Urinary bladder (tissue), 3 donors: ENCODE measurements around a stretch of chr7.

GRCh38 chr7:5622288-5622873, 29.8 kb downstream of the FSCN1 start:
- PRO-cap, result no peak
- RAMPAGE, long total RNA, result no peak

- PRO-cap, result no peak
- RAMPAGE, long total RNA, result no peak
Measured at GRCh38 chr7:5766514-5766724, 15.0 kb downstream of the RNF216 start.

DNA sequence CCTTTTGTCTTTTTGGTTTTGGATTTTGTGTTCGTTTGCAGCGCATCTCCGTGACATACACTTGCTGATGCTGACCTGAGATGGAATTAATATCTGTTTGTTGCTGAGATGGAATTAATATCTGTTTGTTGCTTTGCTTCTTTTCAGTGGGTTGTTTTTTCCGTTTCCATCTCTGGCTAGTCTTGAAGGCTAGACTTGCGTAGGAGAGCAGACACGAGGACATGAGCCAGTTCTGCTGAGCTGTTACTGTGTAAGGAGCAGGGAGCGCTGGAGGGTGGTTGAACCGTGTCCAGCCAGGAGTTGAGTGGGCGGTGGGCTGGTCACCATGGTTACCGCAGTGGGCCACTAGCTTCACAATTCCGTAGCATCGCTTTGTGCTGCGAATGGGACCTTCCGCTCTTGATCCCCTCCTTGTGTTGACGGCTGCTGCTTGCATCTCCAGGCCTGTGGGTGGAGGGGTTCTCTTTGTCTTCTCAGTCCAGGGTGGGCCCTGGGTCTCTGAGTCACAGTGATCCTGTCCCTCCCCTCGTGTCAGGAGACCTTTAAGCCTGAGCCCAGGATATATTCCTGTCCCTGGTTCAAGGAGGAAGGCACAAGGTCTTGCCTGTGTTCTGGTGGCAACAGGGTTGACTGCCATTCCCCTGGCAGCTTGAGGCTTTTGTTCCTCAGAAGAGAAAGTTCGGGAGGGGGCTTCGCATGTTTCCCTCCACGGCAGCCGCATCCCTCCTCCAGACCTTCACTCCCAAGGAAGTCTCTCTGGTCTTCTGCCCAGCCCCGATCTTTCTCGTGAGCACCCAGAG, 49.4 kb upstream of the OCM start:
- PRO-cap, result no peak
- RAMPAGE, long total RNA, result no peak

DNA sequence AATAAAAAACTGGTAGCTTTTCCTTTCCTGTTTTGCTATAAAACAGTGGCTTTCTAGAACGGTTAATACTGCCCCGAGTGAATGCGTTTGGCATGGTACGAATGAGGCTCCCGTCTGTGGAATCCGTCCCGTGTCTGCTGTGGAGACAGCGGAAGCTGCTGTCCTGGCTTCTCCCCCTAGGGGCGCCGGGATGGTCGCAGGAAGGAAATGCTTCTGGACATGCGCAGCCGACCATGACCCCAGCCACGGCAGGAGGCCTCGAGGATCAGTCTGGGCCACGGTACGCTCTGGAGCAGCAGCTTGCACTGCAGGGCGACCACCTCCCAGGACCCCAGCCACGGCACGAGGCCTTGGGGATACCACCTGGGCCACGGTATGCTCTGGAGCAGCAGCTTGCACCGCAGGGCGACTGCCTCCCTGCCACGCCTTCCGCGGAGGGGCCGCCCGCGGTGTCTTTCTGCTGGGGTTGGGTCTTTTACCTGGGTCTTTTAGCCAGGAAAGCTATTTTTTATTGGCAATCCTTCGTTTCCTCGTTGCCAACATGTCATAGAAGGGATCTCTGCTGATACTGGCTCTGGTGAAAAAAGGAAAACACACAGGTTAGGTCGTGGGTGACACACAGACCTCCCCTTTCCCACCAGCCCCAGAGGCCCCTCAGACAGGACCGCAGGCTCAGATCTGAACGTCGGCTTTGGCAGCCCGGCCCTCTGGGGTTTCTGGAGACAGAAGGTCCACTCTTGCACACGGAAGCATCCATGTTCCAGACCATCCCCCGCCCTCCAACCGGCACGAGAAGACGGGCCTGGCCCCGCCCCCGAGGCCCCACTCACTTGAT, 59.9 kb downstream of the USP42 start:
- PRO-cap, result no peak
- RAMPAGE, long total RNA, result no peak

DNA sequence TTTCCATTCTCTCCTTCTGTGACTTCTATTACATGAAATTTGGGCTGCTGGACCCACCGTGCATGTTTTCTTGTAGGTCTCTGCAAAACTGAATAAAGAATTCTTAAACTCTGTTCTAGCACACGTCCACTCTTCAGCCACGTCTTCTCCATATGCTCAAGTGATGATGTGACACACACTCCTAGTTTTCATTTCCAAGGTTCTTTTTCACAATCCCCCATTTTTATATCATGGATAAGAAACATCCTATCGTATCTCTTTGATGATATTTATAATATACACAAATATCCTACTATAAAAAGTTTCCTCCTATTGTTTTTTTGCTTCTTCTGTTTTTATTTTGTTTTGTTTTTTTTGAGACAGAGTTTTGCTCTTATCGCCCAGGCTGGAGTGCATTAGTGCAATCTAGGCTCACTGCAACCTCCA, 77.0 kb downstream of the USP42 start:
- PRO-cap, result no peak
- RAMPAGE, long total RNA, result no peak

- PRO-cap, result no peak
- RAMPAGE, long total RNA, result no peak
Measured at GRCh38 chr7:6243051-6243770, 29.2 kb downstream of the CYTH3 start.

DNA sequence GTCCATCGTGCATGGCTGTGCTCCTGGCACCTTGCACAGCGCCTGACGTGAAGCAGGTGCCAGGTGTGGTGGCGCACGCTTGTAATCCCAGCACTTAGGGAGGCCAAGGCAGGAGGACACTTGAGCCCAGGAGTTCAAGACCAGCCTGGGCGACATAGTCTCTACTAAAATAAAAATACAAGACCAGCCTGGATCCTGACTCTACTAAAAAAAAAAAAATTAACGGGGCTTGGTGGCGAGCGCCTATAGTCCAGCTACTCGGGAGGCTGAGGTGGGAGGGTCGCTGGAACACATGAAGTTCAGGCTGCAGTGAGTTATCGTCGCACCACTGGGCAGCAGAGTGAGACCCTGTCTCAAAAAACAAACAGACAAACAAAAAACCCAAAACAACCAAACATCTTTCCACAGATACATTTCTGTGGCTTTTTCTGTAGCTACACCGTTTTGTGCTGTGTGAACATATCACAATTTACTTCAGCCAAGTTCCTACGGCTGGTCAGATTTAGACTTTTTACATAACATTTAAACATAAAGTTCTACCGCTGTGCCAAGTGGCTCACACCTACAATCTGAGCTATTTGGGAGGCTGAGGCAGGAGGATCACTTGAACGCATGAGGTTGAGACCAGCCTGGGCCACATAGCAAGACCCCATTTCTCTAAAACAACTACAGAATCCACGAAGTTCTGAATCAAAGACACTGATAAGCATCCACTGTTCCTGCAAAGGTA, 30.5 kb downstream of the DAGLB start:
- PRO-cap, result no peak
- RAMPAGE, long total RNA, result no peak

DNA sequence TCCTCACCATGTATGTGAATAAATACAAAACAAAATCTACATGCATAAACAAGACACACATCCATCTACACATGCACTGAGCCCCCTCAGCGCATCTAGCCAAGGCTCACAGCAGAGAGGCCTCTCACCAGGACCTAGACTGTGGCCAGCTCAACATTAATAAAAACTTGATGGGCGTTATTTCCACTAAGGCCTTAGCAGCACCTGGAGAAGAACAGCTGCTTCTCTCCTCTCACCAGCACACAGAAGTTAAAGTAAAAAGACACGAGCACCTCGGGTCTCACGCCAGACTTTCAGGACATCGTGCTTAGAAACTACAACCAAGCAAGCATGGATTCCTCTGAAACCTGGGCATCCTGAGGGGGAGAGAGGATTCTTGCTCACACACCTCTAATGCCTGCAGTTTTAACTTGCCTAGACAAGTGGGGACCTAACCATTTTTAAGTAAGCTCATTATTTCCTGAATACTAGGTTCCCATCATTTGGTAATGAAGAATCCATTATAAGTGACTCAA, 11.8 kb downstream of the KDELR2 start:
- PRO-cap, result no peak
- RAMPAGE, long total RNA, result no peak

DNA sequence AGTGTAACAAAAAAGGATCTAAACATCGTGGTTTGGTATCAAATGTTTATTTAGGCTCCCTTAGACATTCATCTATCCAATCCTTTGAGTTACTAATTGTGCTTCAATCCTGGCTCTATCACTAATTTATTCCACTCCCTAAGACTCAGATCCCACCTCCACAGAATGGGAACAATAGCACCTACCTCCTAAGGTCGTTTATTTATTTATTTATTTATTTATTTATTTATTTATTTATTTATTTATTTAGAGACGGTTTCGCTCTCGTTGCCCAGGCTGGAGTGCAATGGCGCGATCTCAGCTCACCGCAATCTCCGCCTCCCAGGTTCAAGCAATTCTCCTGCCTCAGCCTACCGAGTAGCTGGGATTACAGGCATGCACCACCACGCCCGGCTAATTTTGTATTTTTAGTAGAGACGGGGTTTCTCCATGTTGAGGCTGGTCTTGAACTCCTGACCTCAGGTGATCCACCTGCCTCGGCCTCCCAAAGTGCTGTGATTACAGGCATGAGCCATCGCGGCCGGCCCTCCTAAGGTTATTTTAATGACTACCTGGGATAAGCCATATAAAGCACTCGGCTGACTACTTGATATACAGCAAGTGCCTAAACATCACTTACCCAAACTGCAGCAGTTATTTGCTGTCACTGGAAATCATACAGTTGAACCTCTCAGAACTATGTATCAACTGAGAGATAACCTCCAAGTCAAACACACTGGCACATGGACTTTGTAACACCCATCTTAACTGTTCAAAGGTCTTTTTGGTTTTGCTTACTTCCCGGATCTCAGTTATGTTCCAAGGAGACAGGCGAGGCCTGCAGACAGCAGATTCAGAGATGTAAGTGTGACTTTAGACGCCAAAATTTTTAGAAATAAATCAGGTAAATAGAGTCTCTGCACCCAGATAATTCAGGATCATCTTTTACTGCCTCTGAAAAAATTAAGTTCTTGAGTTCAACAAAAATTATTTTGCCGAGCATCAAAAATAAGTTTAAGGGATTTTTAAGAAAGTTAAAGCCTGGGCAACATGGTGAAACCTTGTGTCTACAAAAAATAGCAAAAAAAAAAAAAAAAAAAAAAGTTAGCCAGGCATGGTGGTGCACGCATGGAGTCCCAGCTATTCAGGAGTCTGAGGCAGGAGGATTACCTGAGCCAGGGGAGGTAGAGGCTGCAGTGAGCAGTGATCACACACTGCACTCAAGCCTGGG, 1.8 kb downstream of the KDELR2 start:
- PRO-cap, result no peak
- RAMPAGE, long total RNA, result no peak

DNA sequence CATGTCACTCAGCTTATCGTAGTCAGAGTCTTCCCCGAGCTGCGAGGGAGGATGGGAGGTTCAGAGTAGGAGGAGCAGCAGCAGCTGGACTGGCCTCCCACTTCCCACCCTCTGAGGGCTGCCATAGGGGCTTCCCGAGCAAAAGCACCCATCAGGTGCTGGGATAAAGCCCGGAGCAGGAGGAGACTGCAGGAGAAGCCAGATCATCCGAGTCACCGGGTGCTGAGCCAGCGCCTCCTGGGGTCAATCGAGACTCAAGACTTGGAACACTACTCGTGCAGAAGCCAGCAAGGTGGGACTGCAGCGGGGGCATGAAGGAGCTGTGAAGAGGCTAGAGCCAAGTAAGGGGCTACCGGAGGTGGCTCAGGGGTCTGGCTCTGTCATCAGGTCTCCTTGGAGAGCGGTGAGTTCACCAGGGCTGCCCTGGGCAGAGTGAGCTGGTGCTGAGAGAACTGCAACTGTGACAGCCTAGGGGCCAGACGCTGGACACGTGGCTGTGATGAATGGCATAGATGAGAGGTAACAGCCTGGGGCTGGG, 22.0 kb upstream of the KDELR2 start:
- PRO-cap, result no peak
- RAMPAGE, long total RNA, result no peak

DNA sequence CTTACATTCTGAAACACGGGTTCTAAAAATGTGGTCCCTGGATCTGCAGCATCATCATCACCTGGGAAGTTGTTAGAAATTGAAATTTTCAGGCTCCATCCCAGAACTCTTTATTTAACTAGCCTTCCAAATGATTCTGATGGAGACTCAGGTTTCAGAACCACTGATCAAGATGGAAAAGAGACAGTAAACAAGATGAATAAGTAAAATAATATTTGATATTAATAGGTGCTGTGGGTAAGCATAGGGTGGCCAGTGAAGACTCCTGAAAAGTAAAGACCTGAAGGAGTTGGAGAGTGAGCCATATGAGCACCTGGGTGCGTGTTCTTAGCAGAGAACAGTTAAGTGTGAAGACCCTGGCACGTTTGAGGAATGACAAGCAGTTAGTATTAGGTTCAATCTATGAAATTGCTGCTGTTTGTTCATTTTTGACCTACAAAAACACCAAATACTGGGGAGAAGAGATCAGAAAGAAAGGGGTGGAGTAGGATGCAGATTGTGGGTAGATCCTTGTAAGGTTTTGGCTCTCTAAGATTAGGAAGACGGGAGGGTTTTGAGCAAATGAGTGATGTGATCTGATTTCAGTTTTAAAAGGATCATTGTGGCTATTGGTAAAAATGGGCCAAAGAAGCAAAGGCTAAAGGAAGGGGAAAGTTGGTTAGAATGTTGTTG, 4.2 kb downstream of the C1GALT1 start:
- PRO-cap, result no peak
- RAMPAGE, long total RNA, result no peak

DNA sequence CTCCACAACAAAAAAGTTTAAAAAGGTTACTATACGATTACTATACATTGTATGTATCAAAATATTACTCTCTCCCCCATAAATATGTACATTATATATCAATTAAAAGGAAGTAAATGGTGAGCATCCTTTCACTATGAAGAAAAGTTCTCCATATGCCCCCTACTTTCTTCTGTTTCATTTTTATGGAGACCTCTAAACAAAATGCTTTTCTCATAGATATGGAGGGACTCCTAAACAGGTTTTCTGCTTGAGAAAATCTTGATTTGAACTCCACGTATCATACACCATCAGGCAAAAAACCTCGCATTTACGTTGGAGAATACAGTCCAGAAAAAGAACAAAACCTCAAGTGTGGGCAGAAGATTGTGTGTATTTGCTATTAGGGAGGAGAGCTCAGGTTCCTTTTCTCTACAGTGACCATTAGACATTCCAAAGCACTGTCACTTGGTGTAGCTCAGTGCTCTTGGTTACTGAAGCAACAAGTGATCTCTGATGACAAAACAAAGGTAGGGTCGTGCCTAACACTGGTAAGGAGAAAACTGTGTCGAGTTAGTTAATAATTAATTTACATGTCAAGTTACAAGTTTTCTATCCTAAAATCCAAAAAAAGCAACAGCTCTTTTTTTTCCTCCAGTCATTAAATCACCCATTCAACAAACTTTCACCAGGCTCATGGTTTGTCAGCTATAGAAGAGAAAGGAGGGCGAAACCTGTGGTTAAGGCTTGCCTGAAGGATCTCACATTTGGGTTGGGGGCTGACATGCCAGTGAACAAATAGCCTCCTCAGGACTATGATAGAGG, 72.5 kb downstream of the C1GALT1 start:
- PRO-cap, result no peak
- RAMPAGE, long total RNA, result no peak

DNA sequence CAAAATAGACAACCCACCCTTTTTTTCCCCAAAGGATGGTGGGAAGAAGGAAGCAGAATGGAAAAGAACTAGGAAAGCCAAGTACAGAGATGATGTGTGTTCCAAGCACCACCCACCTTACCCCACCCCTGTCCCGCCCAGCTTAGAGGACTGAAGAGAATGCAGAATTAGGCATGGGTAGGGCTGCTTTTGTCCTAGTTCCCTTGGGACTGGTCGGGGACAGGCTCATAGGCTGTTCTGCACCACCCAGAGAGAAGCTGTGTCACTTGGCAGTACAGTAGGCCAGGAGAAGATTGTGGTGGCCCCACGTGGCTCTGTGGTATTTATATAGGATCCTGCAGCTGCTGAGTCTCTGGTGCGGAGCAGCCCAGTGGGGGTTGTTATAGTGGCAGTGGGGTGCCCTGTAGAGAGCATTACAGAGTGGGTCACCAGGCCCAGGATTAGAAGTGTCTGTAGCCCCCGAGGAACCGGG, 88.7 kb downstream of the C1GALT1 start:
- PRO-cap, result no peak
- RAMPAGE, long total RNA, result no peak

DNA sequence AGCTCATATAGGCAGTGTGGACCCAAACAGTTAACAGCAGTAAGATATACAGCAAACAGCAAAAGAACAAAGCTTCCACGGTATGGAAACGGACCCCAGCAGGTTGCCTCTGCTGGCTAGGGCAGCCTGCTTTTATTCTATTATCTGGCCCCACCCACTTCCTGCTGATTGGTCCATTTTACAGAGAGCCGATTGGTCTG, 58.1 kb downstream of the COL28A1 start:
- PRO-cap, result no peak
- RAMPAGE, long total RNA, result no peak

GRCh38 chr7:7569684-7570235, 3.1 kb downstream of the MIOS start:
- PRO-cap, result no peak
- RAMPAGE, long total RNA, result no peak

DNA sequence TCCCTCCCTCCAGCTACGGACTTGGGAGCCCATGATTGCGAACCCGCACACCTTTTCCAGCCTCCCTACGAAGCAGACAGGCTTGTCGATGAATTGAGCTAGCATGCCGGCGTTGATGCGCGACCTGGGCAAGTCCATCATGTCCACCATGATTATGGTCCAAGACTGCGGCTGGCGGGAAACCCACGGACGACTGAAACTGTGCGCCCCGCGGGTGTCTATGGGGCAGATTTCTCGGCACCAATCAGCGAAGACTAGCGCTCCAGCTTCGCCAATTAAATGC, 342 bp upstream of the UMAD1 start:
- PRO-cap, result bidirectional peak, plus-strand start outside the sequence, minus-strand start at position 195 of the sequence
- RAMPAGE, long total RNA, result start-site peak on the minus strand centred at position 181 of the sequence, 36 bp wide, 394 and 218 reads in 2 replicates

- PRO-cap, result no peak
- RAMPAGE, long total RNA, result no peak
Measured at GRCh38 chr7:7687746-7688354, 30.6 kb downstream of the RPA3 start.

- PRO-cap, result no peak
- RAMPAGE, long total RNA, result no peak
Measured at GRCh38 chr7:7688931-7689447, 29.4 kb downstream of the RPA3 start.

DNA sequence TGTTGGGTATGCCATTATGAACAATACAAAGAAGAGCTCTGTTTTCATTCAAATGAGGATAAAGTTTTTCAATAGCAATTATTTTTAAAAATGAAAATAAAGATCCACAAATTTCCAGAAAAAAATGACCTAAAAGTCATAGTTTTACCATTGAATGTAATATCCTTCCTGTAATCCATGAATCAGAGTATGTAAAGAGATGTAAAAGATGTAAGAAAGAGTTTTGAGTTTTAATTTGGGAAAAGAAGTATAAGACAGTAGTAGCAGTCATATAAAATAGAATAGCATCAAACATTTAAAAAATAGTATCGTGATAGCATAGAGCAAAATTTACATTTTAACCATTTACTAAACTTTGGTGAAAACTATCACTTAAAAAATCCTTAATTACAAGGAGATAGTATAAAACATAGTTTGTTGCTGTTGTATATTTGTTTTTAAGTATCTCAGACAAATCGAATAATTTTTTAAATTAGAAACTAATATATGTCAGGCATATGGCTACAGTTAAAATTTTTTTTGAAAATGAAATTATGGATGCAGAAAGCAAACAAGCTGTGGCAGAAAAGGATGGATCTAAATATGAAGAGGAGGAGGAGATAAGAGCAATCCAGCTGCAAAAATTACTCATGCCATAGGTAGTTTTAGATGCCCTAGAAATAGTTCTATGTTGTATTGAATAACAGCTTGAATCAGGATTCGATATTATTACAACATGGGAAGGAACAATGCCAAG, 2.7 kb downstream of the RPA3 start:
- PRO-cap, result no peak
- RAMPAGE, long total RNA, result no peak

- PRO-cap, result no peak
- RAMPAGE, long total RNA, result no peak
Measured at GRCh38 chr7:7792514-7792758, 74.0 kb upstream of the RPA3 start.